ENCODE data around the genes WDR49, ACTRT3, SEC62 and PRKCI.

DNA sequence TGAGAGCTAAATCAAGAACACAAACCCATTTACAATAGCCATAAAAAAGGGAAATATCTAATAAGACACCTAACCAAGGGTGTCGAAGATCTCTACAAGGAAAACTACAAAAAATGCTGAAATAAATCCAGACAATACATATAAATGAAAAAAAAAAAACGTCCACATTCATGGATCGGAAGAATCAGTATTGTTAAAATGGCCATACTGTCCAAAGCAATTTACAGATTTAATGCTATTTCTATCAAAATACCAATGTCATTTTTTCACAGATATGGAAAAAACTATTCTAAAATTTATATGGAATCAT is 881.0 kb downstream of the SI start:
- RRBS = no CpG with 5 or more reads among the region's 3 CpGs

DNA sequence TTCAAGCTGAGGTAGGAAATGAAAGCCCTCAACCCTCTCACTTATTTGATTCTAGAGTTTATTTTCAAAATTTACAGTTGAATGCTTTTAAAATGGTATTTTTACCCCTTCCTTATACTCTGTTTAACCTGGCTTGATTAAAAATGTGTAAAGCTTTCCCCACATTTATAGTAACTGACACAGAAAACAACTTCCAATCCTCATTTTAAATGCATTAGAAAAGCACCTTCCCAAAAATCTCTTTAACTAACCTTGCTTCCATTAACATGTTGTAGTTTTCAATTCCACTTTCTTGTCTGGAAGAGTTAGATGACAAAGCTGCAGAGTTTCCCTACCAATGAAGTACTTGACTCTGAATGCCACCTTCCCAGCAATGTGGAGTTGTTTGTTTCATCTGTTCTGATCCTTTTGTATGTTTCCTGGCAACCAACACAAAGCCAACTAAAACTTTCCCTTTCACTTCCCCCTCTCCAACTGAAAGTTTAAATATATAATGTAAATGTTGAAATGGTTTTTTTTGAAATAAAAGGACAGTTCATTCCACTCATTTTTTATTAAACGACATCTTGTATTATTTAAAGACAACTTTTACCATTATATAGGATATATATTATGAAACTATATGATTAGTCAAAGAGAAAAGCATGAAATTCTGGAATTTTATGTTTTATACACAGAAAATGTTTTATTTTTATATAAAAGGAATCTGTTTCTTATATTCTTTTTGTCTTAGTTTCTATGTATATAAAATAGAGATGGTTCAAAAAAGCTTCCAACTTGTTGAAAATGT is at the start of gene WDR49:
TSS of gene WDR49 (minus strand) at position 360 of the 790 bp plus-strand sequence.
- RRBS = no CpG with 5 or more reads among the region's 1 CpG

GRCh38 chr3:167735784-167736178 is 260 bp downstream of the SERPINI1 start:
- RRBS = no CpG with 5 or more reads among the region's 13 CpGs

DNA sequence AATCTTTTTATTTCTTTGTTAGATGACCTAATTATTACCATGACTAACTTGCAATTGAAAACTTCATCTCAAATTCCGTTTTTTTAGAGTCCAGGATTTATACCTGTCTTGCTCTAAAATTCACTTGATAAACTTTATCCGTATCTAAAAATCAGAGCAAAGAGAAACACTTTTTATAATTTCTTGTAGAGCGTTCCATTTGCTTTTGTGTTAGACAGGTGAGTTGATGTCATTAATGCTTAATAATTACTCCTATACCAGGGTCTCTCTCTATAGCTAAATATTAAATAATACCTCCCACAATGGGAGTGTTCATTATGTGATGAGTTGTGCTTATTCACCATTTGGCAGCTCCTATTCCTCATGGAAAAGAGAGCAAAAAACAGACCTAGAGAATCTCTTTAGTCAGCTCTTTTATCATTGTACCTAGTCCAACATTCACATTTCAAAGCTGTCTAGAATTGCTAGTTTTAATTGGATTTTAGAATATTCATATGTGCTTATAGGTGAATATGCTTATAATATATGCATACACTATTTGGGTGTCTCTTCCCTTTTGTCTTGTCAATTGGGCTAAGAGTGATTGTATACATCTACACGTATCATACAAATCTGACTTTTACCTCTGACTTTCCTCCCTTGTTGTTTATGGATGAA is 522.2 kb downstream of the MECOM start:
- RRBS = no CpG with 5 or more reads among the region's 4 CpGs

GRCh38 chr3:169765106-169765554 is 4.2 kb downstream of the ACTRT3 start:
- RRBS = no CpG with 5 or more reads among the region's 21 CpGs

DNA sequence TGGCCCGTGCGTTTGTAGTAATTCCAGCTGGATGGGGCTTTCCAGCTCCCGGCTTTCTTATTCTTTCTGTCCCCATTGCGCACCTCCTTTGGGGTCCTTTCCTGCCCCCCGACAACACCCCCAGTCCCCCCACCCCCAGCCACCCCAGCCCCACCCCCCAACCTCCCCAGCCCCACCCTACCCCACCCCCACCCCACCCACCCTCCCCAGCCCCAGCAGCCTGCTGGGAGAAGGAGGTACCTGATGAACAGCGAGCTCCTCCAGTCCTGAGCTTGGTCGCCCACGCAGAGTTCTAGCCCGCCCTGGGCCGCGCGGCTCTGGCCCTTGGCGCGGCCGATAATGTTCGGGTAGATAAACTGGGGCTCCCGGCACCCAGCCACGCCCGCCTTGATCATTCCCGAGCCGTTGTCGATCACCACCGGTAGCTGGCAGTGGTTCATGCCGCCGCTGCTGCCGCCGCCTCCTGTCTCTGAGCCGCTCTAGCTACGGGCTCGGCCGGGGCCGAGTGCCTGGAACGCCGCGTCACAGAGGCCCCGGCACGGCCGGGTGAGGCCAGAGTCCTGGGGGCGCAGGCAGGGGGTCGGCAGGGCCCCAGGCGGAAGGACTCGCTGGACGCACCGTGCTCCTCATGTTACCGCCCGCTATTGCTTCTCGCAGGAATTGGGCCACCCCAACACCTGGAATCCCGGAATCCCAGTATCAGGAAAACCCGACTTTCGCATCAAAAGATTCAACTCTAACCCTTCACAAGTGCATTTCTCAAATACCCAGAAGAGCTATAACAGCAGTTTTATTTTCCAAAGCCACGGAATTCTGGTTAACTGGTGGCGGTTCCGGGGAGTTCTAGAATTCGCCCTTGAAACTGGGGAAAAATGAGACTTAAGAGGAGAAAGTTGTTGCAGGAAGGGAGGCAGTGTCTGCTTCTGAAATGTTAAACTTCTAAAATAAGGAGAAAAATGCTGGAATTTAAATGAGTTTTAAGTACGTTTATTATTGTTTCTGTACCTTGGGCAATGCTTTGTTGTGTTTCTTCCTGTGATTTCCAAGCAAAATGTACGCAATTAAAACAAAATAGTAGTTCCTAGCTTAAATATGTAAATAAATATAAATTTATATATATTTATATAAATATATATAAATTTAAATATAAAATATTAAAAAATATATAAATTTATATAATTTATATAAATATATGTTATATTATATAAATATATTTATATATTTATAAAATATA is at the start of gene ACTRT3:
TSS of gene ACTRT3 (minus strand) at position 481 of the 1,234 bp plus-strand sequence.
- RRBS = 1% methylated on average over 18 of the region's 56 CpGs

- RRBS = no CpG with 5 or more reads among the region's 2 CpGs
Measured at GRCh38 chr3:169940647-169940848, 26.1 kb upstream of the SEC62 start.

DNA sequence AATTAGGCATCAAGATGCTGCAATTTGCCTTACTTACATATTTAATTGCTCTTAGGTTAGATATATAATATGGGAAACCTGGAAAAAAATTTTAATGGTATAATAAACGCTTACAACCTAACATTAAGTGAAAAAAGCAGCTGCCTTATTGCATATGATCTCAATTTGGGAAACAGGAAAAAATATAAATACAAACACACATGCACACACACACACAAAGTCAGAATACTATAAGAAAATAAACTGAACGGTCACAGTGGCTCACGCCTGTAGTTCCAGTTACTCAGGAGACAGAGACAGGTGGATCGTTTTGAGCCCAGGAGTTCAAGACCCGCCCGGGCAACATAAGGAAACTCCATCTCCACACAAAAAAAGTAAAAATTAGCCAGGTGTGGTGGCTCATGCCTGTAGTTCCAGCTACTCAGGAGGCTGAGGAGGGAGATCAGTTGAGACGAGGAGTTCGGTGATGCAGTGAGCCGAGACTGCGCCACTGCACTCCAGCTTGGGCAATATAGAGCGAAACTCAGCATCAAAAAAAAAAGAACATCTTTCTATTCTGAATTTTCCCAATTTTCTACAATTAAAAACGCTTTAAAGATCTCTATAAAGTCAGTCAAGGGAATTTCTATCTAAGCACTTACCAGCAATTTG is 1.1 kb upstream of the SEC62 start:
- RRBS = no CpG with 5 or more reads among the region's 12 CpGs

DNA sequence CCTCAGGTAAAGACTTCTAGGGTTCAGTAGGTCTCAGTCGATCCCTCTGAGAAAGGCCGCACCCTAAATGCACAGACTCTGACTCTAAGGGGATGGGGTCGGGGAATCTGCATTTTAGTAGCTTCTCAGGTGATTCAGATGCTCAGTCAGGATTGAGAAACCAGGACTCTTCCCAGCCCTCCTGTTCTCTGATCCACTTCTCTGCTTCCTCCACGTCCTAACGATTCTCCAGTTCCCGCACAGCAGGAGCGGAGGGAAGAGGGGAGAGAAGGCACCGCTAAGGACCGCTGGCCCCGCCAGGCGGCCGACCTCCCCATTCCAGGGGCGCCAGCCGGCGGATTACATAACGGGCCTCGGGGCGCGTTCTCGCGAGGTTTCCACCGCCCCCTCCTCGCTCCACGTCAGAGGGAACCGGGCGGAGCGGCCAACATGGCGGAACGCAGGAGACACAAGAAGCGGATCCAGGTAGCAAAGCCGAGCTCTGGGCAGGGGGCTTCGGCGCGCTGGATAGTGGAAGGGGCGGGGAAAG is at the start of gene SEC62:
TSS of gene SEC62 (plus strand) at position 414 of the 529 bp plus-strand sequence.
- RRBS = under 1% methylated on average over 10 of the region's 35 CpGs

DNA sequence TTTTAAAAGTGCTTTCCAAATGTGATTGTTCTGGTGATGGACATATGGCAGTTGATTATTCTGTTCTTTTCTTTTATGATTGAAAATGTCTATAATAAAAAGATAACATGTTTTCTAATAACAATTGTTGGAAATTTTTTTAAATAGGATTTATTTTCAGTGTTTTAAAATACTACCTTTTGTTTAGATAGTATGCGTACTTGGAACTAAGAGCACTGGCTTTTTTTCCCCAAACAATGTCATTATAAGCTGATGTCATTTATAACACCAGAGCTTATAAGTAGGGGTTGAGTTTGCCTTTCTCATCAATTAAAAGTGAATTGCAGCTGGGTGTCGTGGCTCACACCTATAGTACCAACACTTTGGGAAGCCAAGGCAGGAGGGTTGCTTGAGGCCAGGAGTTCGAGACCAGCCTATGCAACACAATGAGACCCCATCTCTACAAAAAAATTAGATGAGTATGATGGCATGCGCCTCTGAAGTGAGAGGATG is 9.2 kb downstream of the SEC62 start:
- RRBS = no CpG with 5 or more reads among the region's 4 CpGs

DNA sequence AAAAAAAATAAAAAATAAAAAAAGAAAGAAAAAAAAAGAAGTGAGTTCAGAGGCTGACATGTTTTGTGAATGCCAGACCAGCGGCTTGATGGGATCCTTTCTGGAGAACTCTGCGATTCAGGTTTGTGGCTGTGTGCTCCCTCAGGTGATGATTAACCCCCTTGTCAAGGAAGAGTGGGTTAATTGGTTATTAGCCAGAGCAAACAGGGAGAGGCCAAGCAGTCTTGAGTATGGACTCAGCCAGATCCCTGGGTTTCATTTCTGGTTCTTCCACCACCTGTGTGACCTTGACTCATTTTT is 7.7 kb downstream of the GPR160 start:
- RRBS = no CpG with 5 or more reads among the region's 2 CpGs

GRCh38 chr3:170180032-170180319 is 1.6 kb downstream of the PHC3 start:
- RRBS = no CpG with 5 or more reads among the region's 5 CpGs

DNA sequence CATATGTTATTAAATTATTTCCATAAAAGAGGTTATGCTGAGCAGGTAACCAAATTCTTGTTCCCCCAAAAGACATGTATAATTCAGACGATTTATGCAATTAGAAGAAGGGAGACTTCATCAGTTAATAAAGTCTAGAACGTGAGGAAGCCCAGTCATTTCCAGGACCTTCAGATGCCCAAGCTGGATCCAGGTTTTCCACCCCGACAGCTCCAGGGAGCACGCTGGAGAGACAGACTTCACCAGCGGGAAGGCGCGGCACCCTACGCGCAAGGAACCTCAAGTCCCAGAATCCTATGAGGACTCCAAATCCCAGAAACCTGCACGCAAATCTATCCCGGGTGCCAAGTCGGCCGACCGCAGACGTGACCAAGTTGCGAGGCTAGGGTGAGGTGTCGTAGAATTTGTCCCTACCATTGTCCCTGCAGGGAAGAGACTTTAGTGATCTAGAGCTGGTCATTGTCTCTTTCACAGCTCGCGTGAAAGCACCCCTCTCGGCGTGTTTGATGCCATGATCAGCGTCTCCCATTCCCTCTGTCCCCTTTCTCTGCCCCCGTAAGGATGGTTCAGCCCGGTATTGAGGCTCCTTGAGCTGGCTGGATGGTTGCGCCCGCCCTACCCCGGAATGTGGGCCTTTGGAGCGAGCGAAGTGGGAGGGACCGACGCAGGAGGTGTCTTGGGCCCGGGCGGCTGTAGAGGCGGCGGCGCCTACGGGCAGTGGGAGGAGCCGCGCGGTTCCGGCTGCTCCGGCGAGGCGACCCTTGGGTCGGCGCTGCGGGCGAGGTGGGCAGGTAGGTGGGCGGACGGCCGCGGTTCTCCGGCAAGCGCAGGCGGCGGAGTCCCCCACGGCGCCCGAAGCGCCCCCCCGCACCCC is at the start of gene PRKCI:
TSS of gene PRKCI (plus strand) at position 662 of the 874 bp plus-strand sequence.
- RRBS = 2% methylated on average over 38 of the region's 61 CpGs

GRCh38 chr3:170390072-170390649 is 28.5 kb upstream of the CLDN11 start:
- RRBS = no CpG with 5 or more reads among the region's 6 CpGs

DNA sequence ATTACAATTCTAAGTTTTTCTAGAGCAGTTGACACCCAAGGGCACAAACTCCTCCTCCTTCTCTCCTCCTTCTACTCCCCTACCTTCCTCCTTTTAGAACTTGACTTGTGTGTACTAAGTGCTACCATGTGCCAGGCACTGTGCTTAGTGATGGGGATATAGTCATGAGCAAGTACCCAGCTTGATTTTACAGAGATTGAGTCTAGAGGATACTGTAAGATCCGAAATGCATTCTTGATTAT is 72.2 kb downstream of the CLDN11 start:
- RRBS = no CpG with 5 or more reads among the region's 1 CpG

- RRBS = no CpG with 5 or more reads among the region's 7 CpGs
Measured at GRCh38 chr3:170625970-170626357, 40.1 kb upstream of the SLC7A14 start.

DNA sequence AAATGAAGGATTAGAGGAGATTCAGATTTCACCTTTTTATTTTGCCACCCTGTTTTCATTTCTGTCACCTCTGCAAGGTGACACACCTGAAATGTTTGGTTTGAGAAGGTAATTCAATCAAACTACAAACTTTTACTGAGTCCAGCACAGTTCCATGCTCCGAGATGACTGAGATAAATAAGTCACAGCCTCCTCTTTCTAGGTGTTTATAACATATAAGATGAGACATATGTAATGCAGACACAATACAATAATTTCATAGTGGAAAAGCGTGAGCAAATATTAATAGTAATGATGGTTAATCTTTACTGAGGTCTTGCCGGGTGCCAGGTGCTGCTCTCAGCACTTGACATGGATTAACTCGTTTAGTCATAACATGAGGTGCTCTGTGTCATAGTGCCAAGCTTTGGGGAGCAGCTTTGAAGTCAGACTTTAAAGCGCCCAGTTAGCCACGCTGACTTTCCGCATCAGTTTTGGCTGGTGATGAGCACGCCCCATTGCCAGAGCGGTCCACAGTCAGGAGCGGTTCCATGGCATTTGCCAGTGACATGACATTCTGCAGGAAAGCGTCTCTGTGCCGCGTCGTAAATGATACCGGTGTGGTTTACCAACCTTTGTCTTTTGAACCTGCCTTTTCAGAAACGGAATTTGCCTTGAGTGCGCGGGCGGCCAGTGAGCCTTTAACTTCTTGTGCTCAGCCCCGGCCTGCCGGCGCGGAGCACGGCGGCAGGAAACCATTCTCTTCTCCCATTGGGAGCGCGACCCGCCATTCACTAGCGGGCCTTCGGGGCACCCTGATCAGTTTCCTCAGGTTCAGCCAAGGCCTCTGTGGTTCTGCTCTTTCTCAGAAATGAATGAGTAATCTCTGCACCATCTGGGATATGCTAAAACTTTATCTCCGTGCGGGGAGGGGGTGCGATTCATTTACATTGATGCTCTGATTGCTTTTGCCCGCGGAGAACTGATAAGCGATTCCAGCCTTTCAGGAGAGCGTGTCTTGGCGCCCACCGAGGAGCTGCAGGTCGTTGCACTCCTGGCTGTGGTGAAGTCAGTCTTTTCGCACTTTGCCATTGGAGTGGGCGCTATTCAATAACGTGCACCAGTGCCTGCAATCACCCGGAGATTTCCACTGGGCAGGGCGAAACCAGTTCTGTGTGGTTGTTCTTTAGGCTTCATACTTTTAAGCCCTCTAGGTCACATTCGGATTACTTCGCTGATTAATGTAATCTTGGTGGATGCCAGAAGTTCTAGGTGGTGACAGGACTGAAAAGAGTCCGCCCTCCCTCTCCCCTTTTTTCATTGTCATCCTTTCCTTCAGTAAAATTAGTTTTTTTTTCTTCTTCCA is 1.7 kb upstream of the SLC2A2 start:
- RRBS = 13% methylated on average over 2 of the region's 48 CpGs

GRCh38 chr3:171157350-171157923 is 130.9 kb upstream of the SLC2A2 start:
- RRBS = no CpG with 5 or more reads among the region's 18 CpGs

DNA sequence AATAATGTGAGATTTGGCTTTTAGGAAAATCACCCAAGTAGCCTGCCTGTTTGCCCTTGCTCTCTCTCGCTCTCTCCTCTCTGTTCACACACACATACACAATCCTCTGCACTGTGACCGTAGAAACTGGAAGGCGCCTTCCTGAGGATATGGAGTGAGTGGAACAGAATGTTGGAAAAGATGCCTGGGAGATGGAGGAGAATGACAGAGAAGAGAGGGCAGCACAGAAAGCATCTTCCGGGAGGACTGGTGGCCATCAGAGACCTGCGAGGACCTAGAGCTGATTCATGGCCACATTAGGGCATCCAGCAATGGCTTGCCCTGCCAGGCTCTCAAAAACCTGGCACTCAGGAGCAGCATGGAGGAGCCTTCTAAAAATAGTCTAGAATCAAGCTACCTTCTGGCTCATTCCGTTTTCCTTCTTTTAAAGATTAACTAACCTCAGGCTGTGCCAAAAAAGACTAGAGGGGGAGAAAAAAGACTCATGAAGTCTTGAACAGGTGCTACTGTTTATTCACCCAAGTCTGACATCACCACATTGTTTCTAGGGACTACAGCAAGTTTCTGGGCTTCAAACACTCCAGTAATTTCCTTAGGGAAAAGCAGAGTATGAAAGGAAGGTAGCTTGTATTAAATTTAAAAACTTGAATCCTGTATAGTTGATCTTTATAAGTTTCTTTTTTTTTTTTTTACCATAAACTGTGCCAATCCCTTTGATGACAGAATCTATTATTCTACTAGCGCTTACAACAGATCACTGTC is 125.8 kb downstream of the TNIK start:
- RRBS = no CpG with 5 or more reads among the region's 7 CpGs

GRCh38 chr3:171779270-171779687 is 31.0 kb downstream of the PLD1 start:
- RRBS = no CpG with 5 or more reads among the region's 3 CpGs